Myometrial cell (primary cell): ENCODE measurements around the genes CFAP65 and IHH.

- RAMPAGE, long total RNA = no peak
Measured at GRCh38 chr2:218961188-218962257, 2.1 kb downstream of the CDK5R2 start.

DNA sequence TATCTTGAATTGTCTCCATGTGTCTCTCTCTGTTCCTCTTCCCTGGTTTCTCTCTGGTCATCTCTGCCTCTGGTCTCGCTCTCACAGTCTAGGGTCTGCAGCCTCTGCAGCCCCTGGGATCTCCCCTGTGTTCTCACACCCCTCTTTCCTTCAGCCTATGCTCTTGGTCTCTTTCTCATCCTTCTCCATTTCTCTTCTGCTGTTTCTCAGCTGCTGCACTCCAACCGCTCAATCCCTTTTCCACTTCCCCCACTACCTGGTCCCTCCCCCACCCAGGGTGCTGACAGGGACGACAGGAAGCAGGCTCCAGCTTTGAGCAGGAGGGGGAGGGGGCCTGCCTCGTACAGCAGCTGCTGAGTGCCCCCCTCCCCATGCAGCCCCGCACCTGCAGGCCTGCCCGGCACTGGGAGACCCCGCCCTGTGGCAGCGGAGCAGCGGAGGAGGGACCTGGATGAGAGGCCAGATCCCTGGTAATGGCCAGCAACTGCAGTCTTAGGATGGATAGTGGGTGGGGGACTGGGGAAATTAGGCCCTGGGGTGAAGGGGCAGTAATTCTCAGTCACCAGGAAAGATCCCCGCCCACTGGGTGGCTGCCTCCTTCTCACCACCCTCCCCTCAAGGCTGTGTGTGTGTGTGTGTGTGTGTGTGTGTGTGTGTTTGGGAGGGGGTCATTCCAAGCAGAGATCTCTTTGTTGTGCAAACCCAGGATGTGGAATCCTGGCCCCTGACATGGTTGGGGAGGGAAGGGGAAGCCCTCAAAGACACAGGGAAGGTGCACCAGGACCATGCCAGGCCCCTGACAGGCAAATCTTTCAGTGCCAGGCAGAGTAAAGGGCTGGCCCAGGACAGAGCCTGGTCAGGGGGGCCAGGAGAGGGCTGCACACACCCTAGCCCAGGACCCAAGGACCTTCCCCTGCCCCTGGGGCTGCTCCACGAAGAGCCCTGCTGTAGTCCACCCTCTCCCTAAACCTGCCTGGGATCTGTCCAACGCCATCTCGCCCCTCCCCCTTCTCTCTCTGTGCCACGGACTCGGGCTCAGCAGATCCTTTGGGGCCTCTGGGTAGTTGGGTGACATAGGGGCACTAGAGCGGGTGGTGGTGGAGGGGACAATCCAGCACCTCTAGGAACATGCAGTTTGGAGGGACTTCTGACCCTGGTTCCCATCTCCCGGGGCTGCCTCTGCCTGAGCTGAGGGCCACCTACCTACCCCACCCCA lies 6.9 kb upstream of the CRYBA2 start:
- RAMPAGE, long total RNA = no peak

DNA sequence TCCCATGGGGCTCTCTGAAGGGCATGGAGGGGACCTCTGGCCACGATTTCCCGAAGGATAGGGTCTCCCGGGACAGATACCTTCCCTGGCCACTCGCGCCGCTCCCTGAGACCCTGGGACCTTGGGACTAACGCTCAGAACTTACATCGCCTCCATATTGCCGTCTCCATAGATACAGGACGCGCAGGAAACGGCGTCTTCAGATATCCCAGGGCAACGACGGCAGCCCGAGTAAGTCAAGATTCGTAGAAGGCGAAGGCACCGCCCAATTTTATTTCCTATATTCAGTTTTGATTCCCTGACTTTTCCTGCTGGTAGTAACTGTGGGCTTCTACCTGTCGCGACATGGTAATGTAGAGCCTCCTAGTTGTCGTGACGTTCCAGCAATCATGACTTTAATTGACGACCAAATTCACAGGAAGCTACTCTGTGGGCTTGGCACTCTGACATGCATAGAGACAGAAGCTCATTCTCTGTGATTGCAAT lies at the start of gene CFAP65:
Gene CFAP65 (minus strand): TSS at position 174 of the 486 bp plus-strand sequence.
- RAMPAGE, long total RNA = no peak

DNA sequence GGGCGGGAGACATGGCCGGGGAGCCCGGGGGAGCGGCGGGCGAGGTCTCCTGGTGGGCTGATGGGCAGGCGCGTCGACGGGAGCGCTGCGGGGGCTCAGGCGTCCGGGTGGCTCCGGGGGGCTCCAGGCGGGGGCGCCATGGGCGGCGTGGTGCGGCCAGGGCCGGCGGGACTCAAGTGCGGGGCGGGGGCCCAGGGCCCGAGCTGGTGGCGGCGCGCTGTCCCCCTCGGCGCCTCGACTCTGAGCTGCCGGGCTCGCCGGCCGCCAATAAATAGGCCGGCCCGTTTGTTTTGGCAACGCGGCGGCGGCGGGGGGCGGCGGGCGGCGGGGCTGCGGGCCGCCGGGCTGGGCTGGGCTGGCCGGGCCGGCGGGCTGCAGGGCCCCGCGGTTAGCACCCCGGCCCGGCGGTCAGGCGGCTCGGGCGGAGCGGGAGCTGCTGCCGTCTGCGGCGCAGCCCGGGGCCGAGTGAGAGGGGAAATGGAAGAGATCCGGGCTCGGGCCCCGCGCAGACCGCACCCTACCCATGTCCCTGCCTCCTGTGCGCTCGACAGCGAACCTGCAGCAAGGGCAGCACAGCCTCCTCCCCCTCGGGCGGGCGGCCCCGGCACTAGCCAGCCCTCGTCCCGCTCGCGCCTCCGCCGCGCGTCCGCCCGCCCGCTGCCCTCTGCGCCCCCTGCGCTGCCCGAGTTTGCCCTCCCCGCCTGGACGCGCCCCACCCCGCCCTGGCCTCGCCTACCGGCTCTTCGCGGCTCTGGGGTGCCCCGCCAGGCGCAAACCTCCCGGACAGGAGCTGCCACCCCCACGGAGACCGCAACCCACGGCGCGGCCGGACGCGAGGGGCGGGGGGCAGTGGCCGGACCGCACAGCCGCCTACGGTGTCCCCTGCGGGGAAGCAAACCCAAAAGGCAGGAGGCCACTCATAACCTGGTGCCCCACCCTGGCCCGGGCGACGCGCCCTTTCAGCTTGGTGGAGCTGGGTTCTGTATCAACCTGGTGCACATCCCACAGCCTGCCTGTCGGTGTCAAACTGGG lies at the start of gene IHH:
Gene IHH (minus strand): TSS at position 467 of the 1,032 bp plus-strand sequence.
- RAMPAGE, long total RNA = no peak

DNA sequence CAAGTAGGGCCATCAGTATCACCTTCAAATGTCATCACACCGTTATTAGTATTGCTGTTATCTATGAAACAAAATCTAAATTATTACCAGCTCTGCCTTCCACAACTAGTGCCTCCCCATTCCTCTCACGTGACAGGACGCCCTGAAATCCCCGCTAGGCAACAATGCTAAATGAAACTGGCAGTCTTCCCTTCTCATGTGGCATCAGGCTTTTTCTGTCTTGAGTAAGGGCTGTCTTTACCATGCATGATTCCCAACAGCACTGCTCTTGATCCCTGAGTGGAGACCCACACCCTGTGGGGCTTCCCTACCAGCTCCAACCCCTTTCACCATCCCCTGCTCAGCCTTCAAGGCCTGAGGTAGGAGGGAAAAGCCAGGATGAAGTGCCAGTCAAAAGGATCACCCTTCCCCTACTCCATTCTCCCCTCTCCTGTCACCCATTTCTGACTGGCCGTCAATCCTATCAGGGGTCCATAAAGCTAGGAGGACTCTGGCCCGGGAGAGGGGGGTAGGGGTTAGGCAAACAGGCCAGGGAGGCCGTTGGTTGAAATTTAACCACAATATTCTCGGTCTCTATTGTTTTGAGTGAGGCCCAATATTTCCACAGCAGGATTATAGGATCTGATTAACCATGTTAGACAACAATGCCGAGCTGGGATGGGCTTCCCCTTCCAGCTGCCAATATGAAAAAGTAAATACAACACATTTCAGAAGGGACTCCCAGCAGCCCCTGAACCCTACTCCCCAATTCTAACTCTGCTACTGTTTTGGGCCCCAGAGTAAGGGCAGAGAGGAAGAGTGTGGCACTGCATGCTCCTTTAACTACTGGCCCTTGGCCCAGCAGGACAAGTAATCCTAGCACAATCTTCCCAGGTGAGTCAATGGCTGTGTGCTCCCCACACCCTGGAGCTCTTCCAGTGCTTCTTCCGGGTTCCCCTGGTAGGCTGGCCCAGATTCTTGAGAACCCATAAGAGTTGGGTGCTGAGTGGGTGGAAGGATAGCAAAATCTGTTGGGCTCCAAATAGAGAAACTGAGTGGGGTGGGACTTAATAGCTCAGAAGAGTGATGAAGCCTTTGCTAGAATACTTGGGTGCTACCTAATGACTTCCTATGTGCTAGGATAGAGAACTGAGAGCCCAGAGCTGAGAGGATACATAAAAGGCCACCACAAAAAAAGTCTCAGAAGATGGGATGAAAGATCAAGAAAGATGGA lies 10.5 kb upstream of the IHH start:
- RAMPAGE, long total RNA = no peak

DNA sequence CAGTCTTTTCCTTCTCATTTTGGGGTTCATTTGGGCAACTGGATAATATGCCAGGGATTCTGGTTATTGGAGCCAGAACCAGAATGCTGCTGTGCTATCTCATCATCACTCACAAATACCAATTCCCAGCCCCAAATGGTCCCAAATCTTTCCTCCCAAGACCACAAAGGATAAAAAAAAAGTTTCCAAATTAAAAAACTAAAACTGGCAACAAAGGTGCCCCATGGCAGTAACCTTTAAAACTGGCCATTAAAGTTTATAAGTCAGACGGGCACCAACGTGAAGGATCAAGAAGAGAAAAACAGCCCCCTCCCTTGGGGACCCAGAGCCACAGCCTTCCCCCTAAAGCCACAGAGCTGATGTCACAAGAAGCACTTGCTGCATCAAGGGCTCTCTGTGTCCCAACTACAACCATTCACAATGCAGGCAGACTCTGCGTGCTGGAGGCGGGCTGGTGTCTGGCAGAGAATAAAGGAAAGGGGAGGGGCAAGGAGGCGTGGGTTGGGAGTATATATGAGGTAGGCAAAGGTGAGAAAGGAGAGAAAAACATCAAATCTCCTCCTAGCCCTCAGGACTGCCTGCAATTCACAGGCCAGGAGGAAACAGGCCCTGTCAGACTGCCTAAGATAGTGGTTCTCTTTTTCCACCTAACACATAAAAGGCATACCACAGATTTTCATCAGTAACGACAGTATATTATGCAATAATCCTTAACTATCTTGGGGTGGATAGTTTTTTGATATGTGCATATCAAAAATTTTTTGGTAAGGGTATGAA lies 48.7 kb upstream of the IHH start:
- RAMPAGE, long total RNA = no peak

DNA sequence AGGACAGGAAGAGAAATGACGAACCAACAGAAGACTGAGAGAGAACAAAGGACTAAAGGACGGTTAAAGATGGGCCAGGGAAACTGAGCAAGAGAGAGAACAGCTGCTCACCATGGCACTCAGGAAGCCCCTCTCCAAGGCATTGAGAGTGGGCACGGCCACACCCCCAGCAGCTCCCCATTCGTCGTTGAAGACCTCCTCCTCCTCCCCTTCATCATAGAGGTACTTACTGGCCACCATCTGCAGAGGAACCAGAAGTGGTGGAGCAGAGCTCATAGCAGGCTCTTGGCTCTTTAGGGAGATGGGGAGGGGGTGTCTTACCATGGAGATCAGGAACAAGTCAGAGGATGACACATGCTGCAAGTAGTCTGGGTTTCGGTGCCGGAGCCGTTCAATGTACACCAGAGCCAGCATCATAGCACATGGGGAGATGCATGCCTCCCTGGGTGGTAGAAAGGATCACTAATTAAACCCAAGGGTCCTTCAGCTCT lies 2.0 kb downstream of the CNPPD1 start:
- RAMPAGE, long total RNA = no peak

DNA sequence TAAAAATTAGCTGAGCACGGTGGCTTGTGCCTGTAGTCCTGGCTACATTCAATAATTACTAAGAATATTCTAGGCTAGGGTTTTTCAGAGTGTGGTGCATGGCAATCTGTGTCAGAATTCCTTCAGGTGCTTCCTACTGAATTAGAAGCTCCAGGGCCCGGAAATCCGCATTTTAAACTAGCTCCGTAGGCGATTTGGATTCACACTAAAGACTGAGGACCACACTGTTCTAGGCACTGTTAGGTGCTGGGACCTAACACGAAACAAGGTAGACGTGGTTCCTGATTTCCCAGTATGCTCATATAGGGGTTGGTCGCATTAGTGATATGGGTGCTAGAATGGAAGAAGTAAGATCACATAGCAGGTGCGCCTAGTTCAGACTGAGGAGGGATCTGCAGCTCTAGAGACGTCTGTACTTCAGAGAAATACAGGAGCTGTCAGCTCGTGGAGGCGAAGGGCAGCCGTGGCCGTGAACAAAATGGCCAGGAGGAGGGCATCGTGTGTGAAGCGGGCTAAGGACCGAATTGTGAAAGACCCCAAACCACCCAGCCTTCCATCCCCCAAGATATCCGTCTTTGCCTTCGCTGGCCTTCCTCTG lies 469 bp upstream of the ZFAND2B start:
- RAMPAGE, long total RNA = no peak

- RAMPAGE, long total RNA = no peak
Measured at GRCh38 chr2:219214150-219214775, 4.5 kb downstream of the ABCB6 start.

GRCh38 chr2:219216070-219216899 lies 2.5 kb downstream of the ABCB6 start:
- RAMPAGE, long total RNA = no peak

GRCh38 chr2:219285806-219287035 lies 7.1 kb downstream of the DNAJB2 start:
- RAMPAGE, long total RNA = no peak

- RAMPAGE, long total RNA = no peak
Measured at GRCh38 chr2:219386806-219387202, 908 bp downstream of the DNPEP start.

DNA sequence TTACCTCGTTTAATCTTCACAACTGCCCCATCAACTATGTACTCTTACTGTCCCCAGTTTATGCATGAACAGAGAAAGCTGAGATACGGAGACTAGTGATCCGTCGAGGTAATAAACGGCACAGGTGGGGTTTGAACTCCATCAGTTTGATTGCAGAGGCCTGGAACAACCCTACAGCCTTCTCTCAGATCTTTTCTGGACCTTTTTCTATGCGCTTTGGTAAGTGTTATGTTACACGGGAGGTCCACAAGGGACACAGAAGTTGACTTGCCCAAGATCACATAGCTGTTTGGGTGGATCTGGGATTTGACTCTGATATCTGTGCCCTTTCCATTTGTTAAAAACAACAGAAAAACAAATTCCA lies 1.1 kb upstream of the DNPEP start:
- RAMPAGE, long total RNA = no peak

DNA sequence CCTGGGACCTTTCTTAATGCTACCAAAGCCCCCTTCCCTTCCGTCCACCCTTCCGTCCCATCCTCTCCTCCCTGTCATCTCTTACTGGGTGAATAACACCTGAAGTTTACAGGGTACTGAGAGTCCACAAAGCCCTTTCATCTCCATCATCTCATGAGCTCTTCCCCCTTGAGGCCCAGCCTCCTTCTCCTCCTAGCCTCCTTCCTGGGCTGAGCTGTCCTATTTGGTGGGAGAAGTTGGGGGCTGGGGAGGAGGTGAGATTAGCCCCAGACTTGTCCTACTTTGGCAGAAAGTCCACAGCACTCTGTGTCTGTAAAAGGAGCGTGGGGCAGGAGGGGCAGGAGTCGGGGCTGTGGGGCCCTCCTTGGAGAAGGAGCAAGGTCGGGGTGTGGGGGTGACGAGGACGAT lies 10.0 kb upstream of the DES start:
- RAMPAGE, long total RNA = no peak

DNA sequence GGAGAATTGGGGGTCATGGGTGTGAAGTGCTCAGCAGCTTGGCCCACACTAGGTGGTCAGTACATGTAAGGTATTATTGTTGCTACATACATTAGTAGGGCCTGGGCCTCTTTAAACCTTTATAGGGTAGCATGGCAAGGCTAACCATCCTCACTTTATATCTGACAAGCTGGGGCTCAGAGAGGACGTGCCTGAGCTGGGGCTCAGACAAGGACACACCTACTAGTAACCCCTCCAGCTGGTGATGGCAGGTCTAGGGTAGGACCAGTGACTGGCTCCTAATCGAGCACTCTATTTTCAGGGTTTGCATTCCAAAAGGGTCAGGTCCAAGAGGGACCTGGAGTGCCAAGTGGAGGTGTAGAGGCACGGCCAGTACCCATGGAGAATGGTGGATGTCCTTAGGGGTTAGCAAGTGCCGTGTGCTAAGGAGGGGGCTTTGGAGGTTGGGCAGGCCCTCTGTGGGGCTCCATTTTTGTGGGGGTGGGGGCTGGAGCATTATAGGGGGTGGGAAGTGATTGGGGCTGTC lies 1.3 kb upstream of the DES start:
- RAMPAGE, long total RNA = no peak

GRCh38 chr2:219444314-219445267 lies 9.9 kb downstream of the SPEG start:
- RAMPAGE, long total RNA = no peak

DNA sequence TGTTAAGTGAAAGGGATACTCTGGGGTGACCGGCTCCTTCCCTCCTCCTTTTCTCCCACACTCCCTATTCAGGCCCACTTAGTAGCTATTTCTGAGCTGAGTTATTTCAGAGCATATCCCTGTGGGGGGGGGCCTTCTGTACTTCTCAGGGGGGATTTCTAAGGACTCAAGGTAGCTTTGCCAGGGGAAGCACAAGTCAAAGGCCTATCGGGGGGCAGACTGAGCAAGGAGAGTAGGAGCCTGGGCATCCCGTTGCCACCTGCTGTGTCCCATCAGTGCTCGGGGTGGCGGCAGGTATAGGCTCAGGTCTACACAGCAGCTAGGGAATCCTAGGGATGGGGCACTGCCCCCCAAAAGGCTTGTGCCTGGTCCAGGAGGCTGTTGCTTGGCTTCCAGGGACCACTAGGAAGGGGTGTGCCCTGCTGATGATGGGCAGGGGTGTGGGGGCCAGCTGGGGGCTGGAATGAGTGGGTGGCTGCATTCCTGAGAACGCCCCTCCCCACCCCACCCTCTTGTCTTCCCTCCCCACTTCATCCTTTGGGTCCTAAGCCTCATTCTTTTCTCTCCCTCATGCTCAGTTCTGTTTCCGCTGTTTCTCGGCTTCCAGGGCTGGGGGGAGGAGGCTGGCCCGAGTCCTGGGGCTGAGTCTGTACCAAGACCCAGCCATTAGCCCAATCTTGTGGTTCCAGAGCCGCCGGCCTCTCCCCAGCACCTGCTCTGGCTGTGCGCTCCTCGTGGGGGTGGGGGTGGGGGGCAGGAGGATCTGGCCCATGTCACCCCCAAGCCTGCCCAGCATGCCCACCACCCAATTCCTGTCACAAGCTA lies 12.7 kb downstream of the SPEG start:
- RAMPAGE, long total RNA = no peak

GRCh38 chr2:219447916-219448855 lies 13.5 kb downstream of the SPEG start:
- RAMPAGE, long total RNA = no peak

GRCh38 chr2:219451334-219452087 lies 16.9 kb downstream of the SPEG start:
- RAMPAGE, long total RNA = no peak

GRCh38 chr2:219476614-219477532 lies 19.1 kb upstream of the SPEGNB start:
- RAMPAGE, long total RNA = no peak